ENCODE results near the genes NXPE4 and APOA4.

- PRO-cap = no peak
Measured at GRCh38 chr11:114132845-114133312, 73.4 kb downstream of the ZBTB16 start.

GRCh38 chr11:114174755-114175454 lies 115.4 kb downstream of the ZBTB16 start:
- PRO-cap = no peak

DNA sequence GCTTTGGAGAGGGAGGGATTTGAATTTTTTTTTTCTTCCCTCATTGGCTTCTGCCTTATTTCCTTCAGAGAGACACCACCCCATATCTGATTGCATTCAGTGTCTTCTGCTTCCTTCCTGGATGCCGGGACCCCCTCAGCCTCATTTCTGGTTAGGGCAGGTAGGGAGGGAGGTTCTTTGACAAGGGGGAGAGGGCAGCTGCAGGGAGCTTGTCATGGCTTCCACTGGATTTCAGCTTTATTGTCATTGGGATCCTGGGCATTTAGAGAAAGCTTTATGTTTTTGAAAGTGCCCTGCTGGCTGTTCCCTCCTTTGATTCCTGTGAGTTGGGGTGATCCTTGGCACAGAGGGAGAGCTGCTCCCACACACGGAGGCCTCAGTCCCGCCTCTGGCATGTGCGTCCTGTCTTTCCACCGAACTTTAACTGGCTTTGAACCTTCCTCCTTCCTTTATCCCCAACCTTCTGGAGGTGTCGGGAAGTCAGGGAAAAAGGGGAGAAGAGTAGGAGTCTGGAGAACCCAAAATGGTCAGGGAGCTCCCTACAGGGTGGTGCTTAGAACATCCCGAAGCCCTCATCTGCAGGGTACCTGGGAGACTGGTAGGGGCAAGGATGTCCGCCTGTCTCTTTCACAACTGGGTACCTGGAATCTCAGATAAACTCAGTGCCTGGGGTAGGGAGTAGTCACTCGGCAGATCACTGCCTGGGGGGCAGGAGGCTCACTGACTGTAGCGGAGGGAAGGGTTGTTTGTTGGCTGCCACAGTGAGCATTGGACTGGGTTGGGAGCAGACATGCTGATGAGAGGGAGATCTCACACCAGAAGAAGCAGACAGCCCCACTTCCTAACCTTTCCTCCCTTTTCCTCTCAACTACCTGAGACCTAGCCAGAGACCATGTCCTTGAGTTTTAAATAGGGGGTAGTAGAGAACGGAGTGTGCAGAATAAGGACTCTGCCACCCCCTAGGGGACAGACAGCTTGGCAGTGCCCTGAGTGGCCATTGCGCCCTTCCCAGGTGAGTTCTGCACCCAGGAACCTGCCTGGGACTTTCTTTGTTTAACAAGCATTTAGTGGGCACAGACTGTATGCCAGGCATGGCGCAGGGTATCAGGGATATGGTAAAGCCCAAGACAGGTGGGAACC lies 116.1 kb upstream of the NNMT start:
- PRO-cap = no peak

- PRO-cap = no peak
Measured at GRCh38 chr11:114187024-114187994, 108.9 kb upstream of the NNMT start.

GRCh38 chr11:114190854-114191202 lies 105.4 kb upstream of the NNMT start:
- PRO-cap = no peak

- PRO-cap = no peak
Measured at GRCh38 chr11:114215651-114216298, 80.4 kb upstream of the NNMT start.

- PRO-cap = no peak
Measured at GRCh38 chr11:114225777-114226447, 70.3 kb upstream of the NNMT start.

GRCh38 chr11:114232334-114232925 lies 63.8 kb upstream of the NNMT start:
- PRO-cap = no peak

DNA sequence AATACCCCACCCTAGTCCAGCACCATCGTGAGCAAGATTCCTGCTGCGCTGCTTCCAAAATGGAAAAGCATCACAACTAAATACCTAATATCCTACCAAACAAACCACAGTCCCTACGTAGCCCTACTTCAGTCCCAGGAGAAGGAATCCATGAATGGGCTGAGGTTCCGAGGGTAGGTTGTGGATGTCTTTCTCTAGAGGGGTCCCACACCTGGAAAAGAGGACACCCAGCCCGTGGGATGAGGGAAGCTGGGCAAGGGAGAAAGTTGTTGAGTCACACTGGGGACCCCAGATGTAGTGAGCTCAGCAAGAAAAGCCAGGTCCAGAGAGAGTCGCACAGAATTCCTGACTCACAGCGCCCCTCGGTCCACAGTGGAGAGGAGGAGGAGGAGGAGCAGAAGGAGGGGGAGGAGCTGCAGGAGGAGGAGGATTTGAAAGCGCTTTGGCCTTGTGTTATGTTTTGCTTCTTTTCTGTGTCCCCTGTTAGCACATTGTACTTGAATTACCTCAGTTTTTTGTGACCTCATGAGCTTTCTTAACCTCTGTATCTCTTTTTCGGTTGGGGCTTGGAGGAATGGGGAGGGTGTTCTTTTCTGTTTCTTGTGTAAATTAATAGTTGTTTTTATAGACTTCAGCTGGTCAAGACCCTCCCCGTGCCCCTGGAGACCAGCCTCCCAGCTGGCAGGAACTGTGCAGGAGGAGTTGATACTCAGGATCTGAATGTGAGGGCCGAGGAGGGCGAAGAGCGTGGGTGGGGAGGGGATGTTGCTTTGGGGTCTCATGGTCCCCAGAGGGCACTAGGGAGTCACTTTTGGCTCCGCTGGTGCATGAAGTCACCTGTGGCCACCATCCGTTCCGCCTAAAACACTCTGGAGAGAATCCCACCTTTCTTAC lies 44.6 kb upstream of the NNMT start:
- PRO-cap = no peak

GRCh38 chr11:114315567-114316576 lies 19.7 kb downstream of the NNMT start:
- PRO-cap = no peak

GRCh38 chr11:114399265-114399456 lies 1.1 kb downstream of the C11orf71 start:
- PRO-cap = no peak

DNA sequence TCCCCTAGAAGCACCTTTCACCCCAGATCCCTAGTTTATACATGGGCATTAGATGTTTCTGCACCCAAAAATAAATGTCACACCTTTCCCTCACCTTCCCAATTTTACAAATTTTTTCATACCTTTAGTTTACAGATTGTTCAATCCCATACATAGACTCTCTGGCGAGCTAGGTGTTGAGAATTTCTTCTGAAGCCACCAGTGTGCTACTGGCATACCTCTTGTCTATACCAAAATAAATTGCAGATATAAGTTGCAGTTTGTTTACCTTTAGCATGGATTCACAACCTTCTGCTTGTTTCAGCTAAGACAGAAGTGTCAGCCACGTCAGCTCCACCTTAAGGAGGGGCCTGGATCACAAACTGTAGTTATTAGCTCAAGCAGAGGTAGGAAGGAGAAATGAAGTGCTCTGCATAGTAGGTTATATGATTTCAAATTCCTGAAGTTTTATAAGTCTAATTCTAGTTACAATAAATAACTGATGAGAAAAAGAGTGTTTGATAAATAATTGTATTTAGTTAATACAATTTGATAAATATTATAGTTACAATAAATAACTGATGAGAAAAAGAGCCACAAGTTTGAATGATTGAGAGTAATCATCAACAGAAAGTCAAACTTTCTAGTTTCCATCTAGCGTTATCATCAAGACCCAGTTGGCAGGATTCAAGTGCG lies at the start of gene NXPE4:
TSS of gene NXPE4 (minus strand) at position 317 of the 675 bp plus-strand sequence.
- PRO-cap = no peak

DNA sequence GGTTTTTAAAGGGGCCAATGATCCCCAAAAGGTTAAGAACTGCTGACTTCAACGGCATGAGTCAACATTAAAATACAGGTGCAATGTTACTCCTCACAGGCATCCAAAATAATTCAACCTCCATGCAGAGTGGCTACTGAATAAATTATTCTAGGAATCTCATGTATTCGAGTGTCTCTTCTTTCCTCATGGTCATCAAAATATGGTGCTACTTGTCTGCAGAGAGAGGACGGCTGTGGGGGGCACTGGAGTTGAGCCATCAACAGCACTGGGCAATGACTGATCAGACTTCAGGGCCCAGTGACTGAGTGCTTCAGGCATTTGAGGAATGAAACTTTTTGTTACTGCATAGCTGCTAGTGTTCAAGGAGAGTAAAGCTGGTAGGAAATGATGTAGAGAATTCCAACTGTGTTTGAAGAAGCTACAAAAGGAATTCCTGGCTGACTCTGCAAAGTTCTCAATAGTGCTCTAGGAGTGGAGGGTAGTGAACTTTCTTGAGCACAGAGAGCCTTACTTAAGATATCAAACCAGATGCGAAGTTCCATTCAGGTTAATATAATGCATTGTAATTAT lies 277.7 kb downstream of the CADM1 start:
- PRO-cap = no peak

DNA sequence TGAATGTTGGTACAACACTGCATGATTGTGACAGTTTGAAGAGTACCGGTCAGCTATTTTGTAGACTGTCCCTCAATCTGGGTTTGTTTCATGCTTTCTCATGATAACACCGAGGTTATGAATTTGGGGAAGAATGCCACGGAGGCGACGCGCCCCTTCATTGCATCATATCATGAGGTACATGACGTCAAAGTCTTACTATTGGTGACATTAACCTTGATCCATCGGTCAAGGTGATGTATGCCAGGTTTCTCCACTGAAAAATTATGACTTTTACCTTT lies 241.3 kb downstream of the CADM1 start:
- PRO-cap = no peak

GRCh38 chr11:115504541-115505253 lies 482 bp upstream of the CADM1 start:
- PRO-cap = no peak

- PRO-cap = no peak
Measured at GRCh38 chr11:115660165-115660755, 156.0 kb upstream of the CADM1 start.

DNA sequence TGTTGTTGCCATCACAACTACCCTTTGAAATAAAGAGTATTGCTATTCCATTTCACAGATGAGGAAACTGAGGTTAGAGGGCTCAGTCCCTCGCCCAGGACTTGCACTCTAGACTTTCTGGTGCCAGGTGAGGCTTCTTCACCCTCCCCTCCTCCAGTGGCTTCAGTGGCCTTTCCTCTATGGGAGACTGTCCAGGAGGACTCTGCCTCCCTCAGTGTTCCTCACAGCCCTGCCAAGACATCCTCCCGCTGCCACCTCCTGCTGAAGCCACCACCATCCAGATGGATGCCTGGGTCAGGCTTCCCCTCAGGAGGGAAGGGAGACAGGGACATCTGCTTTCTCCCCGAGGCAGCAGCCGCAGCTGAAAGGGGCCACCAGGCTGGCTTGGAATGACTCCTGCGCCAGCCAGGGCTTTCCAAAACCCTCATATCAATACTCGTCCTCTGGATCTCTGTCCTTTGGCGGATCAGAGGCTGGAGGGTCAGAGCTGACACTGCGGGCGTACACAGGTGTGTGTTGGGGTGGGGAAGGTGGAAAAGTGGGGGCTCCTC lies 580.1 kb downstream of the BUD13 start:
- PRO-cap = no peak

DNA sequence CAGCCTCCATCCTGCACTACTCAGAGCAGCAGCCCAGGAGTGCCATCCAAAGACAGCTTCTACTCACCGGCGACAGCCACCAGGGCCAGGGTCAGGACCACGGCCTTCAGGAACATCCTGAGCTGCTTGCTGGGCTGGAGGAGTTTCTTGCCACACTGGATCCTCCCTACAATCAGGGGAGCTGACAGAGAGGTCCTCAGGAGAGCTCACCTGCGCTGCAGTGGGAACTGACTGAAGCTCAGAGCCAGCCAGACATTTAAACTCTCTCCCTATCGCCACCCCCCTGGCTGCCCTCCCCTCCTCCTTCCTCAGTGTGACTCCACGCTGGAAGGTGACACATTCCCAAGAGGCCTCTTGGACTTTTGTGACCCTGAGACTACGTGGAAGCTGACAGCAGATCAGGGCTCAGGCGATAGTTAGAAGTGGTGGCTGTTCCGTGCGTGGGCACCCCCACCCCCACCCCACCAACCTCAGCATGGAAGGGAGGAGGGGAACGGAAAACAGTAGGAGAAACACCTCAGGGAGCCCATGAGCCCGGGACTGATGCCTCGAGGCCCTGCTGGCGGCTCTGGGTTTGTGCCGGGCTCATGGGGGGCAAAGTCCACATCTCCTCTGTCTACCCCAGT lies at the start of gene APOA4:
TSS of gene APOA4 (minus strand) at position 229 of the 626 bp plus-strand sequence.
- PRO-cap = no peak

DNA sequence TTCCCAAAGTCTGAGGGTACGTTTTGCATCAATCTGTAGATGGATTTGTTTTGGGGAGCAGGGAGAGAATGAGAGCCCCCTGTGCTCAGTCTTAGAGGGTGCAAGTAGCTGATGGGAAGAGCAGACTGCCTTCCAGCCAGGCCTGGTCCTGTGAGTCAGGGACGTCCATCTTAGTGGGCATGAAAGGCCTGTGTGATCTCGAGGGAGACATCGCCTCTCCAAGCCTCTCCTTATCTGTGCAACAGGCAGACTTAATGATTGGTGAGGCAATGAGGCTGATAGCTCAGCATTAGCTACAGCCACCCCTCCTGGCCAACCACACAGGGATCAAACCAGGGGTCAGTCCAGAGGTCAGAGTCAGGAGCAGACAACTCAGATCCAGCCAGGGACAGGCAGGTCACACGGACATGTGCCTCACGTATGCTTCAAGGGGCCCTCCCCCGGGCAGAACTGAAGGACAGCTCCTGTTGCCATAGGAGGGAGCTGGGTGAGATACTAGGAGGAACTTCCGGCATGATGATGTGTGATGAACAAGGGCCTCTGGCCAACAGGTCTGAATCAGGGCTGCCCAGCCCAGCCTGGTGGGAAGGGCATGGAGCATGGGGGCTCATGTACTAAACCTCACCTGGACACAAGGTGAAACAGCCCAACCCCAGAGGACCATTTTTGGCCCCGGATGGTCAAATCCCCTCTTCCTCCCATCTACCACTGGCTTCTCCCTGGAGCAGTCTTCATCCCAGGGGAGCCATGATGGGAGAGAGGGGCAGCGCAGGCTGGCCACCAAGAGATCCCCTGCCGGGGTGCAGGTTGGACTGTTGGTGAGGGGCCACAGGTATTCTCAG lies 2.8 kb upstream of the APOC3 start:
- PRO-cap = no peak

DNA sequence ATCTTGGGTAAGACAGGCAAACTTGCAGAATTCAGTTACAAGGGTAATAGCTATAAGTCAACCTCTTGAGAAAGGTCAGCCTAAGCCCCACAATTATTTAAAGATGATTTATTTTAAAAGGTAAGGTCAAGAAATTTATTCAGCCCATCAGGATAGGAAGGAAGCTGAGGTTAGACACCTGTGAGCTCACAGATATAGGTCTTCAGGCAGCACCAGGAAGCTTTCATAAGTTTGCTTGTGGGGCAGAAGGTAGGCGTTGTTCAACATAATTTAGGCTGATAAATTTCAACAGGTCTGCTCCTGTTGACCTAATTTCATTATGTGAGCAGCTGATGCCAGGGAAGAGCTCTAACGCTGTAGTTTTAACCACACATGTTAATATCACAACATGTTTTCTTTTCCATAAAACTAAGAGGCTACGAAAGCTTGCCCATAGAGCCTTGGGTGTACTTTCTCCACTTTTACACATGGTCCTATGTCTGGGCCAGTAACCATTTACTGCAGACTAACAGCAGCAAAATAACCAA lies 118.2 kb upstream of the APOA1 start:
- PRO-cap = no peak